Measurements from ENCODE around the genes PRRG2, SCAF1 and IRF3.

GRCh38 chr19:49580899-49581559 lies at the start of gene PRRG2:
PRRG2 (plus strand) TSS chr19:49581316.
- RRBS = no CpG with 5 or more reads among the region's 20 CpGs

DNA sequence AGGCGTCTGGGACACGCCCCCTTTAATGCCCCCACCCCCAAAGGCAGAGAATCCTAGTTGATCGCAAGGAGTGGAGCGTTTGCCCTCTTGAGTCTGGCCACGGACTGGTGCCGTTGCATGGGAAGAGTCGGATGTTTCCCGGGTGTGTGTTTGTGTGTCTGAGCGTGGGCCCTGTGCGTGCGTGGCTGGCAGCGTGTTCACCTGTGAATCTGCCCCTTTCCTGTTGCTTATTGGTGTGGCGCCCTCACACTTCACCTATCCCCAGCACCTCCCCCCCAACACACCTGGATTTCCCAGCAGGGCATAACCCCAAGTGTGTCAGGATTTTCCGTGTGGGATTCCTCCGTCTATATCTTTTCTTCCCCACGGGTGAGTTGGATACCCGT lies 1.3 kb downstream of the PRR12 start:
- RRBS = no CpG with 5 or more reads among the region's 17 CpGs

DNA sequence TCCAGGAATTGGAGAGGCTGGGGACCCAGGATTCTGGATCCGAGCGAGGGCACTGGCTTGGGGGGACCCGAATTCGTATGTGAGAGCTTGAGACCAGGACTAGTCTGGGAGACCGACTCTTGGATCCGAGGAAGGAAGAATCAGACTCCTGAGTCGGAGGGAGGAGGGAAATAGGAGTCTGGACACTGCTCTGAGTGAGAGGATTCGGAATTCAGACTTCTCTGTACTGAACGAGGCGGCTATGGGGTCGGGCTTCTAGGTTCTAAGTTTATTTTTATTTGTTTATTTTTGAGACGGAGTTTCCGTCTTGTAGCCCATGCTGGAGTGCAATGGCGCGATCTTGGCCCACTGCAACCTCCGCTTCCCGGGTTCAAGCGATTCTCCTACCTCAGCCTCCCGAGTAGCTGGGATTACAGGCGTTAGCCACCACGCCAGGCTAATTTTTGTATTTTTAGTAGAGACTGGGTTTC lies 930 bp upstream of the SCAF1 start:
- RRBS = no CpG with 5 or more reads among the region's 21 CpGs

DNA sequence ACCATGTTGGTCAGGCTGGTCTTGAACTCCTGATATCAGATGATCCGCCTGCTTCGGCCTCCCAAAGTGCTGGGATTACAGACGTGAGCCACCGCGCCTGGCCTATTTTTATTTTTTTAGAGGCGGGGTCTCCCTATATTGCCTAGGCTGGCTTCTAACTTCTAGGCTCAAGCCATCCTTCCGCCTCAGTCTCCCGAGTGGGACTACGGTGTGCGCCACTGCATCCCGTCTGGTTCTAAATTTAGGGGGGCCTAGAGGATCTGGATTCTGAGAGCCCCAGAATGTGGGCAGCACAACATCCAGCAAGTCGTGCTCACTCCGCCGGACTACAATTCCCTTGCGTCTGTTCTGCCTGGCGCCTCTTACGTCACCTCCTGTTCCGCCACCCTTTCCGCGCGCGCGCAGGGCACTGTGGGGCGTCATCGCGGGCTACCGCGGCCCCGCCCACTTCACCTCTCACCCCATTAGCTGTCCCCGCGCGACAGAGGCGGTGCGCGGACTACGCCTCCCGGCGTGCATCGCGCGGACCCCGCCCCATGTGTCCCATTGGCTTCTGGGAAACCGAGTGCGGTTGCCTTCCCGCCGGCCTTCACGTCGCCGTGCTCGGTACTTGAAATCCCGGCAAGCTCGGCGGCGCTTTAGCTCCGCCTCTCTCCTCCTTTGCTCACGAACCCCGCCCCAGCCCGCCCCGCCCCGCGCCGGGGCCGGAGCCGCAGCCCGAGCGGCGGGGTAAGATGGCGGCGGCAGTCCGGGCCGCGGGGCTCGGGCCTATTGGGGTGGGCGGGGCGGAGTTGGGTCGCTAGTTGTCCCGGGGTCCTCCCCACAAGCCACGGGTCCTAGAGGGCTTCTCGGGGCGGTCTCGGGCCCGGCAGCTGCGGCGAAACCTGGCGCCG lies at the start of gene SCAF1:
SCAF1 (plus strand) TSS at position 696 of the 893 bp plus-strand sequence.
- RRBS = 1% methylated on average over 50 of the region's 86 CpGs

GRCh38 chr19:49665207-49666334 lies at the start of gene IRF3:
IRF3 (minus strand) TSS chr19:49665857.
- RRBS = 2% methylated on average over 23 of the region's 61 CpGs

- RRBS = no CpG with 5 or more reads among the region's 21 CpGs
Measured at GRCh38 chr19:49686154-49686554, 3.2 kb upstream of the ADM5 start.

- RRBS = no CpG with 5 or more reads among the region's 22 CpGs
Measured at GRCh38 chr19:49727344-49728103, 35.6 kb downstream of the TSKS start.

GRCh38 chr19:49779787-49780590 lies 13.2 kb downstream of the AP2A1 start:
- RRBS = 93% methylated on average over 2 of the region's 10 CpGs

GRCh38 chr19:49801315-49801906 lies 11.7 kb downstream of the FUZ start:
- RRBS = 52% methylated on average over 3 of the region's 34 CpGs

GRCh38 chr19:49857650-49858007 lies 9.7 kb downstream of the PNKP start:
- RRBS = no CpG with 5 or more reads among the region's 7 CpGs

DNA sequence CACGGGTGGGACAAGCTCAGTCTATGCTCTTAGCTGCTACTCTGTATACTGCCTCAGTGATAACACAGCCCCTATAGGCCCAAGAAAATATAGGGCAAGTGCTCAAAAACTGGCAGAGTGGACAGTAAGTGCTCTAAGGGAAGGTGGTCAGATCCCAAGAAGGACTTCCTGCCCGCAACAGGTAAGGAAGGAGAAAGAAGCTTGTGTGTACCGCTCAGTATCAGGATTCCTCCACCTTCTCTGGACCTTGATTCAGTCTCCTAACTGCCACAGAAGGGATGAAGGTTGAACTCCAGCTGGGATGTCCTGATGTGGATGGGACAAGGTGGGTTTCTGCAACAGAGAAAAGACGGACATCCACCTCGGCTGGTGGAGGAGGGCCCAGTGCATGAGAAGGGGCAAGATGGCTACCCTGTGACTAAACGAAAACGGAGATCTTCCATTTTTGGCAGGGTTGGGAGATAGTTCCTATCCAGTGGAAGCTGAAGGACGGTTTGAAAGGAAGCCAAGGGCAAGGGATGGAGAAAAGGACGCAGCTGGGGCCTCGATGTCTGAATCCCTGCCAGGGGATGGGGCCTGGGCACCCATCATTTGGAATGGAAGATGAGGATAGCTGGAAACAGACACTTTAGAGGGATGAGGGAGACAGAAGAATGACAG lies 1.4 kb upstream of the ATF5 start:
- RRBS = no CpG with 5 or more reads among the region's 10 CpGs

- RRBS = no CpG with 5 or more reads among the region's 28 CpGs
Measured at GRCh38 chr19:49929673-49930081, 373 bp upstream of the NUP62 start.

GRCh38 chr19:50049809-50050727 lies 24.3 kb downstream of the ZNF473 start:
- RRBS = no CpG with 5 or more reads among the region's 19 CpGs

GRCh38 chr19:50167209-50167879 lies 4.3 kb upstream of the IZUMO2 start:
- RRBS = no CpG with 5 or more reads among the region's 21 CpGs

- RRBS = no CpG with 5 or more reads among the region's 16 CpGs
Measured at GRCh38 chr19:50189019-50189831, 14.2 kb upstream of the MYH14 start.

DNA sequence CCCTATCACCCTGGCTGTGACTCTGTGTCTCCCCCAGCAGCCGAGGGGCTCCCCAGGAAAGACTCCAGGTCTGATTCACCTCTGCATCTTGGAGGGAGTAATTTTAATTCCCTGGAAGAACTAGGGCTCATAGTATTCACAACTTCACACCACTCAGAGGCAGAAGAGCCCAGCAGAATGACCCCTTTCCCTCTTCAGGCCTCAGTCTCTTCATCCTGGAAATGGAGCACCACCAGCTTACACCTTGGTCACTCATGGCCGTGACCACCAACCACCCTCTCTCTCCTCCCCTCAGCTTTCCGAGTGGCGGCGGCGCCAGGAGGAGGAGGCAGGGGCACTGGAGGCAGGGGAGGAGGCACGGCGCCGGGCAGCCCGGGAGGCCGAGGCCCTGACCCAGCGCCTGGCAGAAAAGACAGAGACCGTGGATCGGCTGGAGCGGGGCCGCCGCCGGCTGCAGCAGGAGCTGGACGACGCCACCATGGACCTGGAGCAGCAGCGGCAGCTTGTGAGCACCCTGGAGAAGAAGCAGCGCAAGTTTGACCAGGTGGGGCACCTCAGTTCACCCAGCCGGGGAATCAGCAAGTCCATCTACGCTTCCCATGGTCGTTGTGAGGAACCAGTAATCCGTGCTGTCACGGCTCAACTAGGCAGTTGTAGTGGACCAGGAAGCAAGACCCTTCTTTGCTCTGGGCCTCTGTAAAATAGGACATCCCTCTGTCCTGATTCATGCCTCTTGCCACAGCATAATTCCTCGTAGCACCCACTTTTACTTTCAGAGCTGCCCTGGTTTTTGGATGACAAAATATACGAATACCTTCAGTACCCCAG lies 47.7 kb downstream of the KCNC3 start:
- RRBS = 75% methylated on average over 11 of the region's 29 CpGs

GRCh38 chr19:50328285-50329212 lies 628 bp downstream of the KCNC3 start:
- RRBS = 2% methylated on average over 36 of the region's 141 CpGs

- RRBS = no CpG with 5 or more reads among the region's 55 CpGs
Measured at GRCh38 chr19:50330312-50331273, 1.4 kb upstream of the KCNC3 start.

- RRBS = no CpG with 5 or more reads among the region's 10 CpGs
Measured at GRCh38 chr19:50362697-50363414, 2.6 kb downstream of the NAPSA start.

DNA sequence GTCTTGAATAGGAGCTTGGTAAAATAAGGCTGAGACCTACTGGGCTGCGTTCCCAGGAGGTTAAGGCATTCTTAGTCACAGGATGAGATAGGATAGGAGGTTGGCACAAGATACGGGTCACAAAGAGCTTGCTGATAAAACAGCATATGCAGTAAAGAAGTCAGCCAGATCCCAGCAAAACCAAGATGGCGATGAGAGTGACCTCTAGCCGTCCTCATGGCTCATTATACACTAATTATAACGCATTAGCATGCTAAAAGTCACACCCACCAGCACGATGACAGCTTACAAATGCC lies 1.7 kb upstream of the NR1H2 start:
- RRBS = no CpG with 5 or more reads among the region's 6 CpGs

Data from AG08470 (cell line).